Vermiform appendix (tissue), 1 donor: ENCODE data around the genes CFAP97D2 and CDC16.

DNA sequence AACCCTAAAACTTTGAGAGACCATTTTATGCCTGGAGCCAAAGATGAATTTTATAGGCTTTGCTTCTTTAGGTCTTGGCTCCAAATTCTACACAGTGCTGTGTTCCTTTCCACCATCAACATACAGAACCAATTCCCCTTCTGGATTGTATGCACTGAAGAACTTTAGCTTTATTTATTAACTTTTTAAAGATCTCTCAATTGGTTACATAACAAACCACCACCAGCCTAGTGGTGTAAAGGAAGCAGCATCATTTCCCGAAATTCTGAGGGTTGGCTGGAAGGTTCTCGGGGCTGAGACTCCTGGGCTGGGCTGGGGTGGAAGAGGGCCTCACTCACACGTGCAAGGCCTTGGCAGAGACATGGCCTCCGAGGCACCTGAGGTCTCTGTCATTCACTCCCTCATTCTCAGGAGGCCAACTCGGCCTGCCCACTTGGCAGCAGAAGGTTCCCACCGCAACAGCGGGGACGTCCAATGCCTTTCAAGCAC, 18.5 kb upstream of the RASA3 start:
- PRO-cap = no peak

- PRO-cap = no peak
Observed at GRCh38 chr13:114178992-114179498, at the start of gene CFAP97D2. Gene CFAP97D2 (plus strand): TSS chr13:114179257.

DNA sequence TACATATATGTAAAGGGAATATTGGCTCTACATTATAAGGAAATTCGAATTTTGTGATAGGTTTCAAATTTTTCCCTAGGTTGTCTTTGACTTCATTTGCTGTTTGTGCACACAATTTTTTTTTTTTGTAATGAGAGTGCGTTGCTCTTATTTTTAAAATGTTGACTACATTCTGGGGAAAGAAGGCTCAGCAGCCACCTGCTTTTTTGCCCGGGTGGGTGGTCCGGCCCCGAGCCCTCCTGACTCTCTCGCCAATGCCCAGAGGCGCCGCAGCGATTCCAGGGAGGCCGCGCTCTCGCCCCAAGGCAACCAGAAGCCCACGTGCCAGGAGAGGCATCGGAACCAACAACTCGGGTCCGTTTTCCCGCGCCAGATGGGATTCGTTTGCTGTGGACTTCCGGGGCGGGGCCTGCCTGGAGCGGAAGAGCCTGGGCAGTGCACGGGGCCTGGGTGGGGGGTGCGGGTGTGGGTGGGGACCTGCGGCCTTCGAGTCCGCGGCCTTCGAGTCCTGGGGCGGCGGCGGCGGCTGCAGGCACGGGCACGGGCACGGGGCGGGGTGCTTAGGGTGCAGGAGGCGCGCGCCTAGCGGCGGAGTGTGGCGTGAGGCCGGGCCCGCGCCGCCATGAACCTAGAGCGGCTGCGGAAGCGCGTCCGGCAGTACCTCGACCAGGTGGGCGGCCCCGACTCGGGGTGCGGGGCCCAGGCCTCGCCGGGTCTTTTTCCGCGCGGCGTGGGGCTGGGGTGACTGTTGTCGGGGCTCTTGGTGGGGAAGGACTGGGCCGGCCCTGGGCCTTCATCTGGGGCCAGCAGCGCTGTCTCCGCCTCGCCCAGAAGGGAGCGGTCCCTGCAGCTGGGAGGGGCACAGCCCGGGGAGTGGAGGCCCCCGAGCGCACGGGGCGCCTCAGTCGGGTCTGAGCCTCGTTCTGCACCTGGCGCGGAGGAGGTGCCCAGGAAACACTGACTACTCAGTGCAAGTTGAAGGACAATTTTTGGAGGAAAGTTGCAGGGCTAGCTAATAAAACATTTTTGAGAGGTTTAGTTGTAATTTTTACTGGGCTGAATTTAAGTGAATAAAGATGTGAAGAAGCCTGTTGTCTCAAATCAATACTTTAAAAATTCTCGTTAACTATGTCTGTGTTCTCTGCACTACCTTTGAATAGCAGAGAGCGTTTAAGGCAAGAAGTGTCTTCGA, at the start of gene CDC16:
CDC16 (plus strand) TSS at position 435 of the 1,192 bp plus-strand sequence.
- PRO-cap = bidirectional peak, plus-strand start at position 504 of the sequence, minus-strand start at position 375 of the sequence; bidirectional peak, plus-strand start at position 904 of the sequence, minus-strand start at position 913 of the sequence